Right cardiac atrium (tissue), 1 donor: ENCODE results near the genes DNMT1, RAVER1 and DNM2.

- PRO-cap = no peak
Measured at GRCh38 chr19:10135130-10135984, 15.7 kb upstream of the EIF3G start.

GRCh38 chr19:10194589-10195386 lies at the start of gene DNMT1:
Gene DNMT1 (minus strand): TSS chr19:10194953.
- PRO-cap = bidirectional peak, plus-strand start at chr19:10194701, minus-strand start at chr19:10194682; unidirectional peak, minus-strand start at chr19:10194951; unidirectional peak, minus-strand start at chr19:10195102

DNA sequence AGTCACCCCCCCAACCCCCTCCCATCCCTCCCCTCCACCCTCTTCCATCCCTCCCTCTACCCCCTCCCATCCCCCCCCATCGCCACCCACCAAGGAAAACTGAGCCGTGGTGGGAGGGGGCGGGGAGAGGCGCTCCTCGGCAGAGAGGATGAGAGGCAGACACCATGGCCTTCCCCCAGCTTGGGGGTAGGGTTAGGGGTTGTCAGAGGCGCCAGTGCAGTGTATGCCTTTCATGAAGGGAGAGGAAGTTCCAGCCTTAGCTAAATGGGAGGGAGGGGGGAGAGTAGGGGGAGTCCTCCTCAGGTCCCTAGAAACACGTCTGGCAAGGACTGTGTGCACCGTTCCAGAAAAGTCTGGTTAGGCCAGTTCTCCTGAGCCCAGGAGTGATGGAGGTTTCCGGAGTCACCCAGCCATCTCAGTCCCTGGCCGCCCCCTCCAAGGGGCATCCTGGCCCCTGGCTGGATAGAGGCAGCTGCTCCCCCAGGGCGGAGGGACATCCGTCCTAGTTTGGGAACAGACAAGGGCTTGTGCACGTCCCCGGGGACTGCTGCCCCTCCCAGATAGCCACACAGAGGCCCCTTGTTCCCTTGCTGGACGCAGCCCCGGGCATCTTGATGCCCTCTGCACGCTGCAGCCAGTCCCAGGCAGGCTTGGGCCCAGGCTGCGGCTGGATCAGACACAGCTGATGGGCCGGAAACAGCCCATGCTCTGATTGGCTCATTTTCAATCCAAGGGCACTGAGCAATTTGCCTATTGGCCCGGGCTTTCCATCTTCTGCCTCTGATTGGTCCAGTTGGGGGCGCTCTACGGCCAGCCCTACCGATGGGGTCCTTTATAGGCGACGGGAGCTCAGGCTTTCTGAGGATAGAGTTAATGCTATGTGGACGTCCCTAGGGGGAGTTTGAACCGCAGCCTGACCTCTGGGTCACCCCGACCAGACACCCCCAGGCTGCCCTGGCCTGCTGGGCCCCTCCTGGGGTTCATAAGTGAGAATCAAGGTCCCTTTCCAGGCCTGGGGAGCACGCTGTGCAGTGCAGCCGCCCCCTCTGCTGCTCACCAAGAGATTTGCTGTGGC lies 3.9 kb downstream of the S1PR2 start:
- PRO-cap = no peak

GRCh38 chr19:10282792-10283756 lies 3.7 kb upstream of the ICAM4 start:
- PRO-cap = no peak

GRCh38 chr19:10318145-10318438 lies 2.3 kb upstream of the FDX2 start:
- PRO-cap = no peak

GRCh38 chr19:10332955-10334003 lies at the start of gene RAVER1:
Gene RAVER1 (minus strand): TSS chr19:10333529.
- PRO-cap = bidirectional peak, plus-strand start at chr19:10333295, minus-strand start at chr19:10333133; bidirectional peak, plus-strand start at chr19:10333693, minus-strand start at chr19:10333529

- PRO-cap = unidirectional peak, plus-strand start at chr19:10479179
Measured at GRCh38 chr19:10478321-10479585, 24.4 kb downstream of the KEAP1 start.

- PRO-cap = no peak
Measured at GRCh38 chr19:10683601-10683931, 17.7 kb upstream of the QTRT1 start.

GRCh38 chr19:10717828-10718905 lies at the start of gene DNM2:
Gene DNM2 (plus strand): TSS chr19:10718079.
- PRO-cap = unidirectional peak, plus-strand start at chr19:10717974; unidirectional peak, plus-strand start at chr19:10718079; bidirectional peak, plus-strand start at chr19:10718530, minus-strand start at chr19:10718468

- PRO-cap = no peak
Measured at GRCh38 chr19:10747144-10747688, 29.3 kb downstream of the DNM2 start.

DNA sequence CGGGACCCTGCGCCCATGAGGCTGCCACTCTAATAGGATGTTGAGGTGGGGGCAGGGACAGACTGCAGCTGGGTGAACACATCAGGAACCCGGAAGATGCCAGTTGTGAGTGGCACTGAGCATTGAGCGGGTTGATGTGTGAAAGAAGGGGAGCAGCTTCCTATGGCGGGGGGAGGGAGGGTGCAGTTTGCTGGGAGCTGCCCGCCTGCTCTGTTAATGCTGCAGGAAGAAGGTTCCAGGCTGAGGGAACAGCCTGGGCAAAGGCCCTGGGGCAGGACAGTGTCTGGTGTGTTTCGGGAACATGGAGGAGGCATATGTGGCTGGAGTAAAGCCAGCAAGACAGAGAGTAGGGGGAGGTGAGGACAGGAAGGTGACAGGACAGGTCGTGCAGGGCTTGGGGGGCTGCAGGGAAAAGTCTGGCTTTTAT lies 29.8 kb downstream of the DNM2 start:
- PRO-cap = no peak

- PRO-cap = no peak
Measured at GRCh38 chr19:10757840-10758154, 39.9 kb downstream of the DNM2 start.

DNA sequence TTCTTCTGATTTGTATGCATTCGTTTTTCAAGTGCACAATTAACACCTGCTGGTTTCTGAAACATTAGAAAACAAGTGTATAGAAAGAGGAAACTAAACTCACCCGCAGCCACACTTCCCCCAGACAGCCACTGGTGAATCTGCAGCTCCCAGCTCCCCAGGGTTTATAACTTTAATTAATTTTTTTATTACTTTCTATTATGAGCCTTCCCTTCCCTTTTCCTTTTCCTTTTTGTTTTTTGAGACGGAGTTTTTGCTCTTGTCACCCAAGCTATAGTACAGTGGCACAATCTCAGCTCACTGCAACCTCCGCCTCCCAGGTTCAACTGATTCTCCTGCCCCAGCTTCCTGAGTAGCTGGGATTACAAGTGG lies 58.7 kb downstream of the TMED1 start:
- PRO-cap = no peak

DNA sequence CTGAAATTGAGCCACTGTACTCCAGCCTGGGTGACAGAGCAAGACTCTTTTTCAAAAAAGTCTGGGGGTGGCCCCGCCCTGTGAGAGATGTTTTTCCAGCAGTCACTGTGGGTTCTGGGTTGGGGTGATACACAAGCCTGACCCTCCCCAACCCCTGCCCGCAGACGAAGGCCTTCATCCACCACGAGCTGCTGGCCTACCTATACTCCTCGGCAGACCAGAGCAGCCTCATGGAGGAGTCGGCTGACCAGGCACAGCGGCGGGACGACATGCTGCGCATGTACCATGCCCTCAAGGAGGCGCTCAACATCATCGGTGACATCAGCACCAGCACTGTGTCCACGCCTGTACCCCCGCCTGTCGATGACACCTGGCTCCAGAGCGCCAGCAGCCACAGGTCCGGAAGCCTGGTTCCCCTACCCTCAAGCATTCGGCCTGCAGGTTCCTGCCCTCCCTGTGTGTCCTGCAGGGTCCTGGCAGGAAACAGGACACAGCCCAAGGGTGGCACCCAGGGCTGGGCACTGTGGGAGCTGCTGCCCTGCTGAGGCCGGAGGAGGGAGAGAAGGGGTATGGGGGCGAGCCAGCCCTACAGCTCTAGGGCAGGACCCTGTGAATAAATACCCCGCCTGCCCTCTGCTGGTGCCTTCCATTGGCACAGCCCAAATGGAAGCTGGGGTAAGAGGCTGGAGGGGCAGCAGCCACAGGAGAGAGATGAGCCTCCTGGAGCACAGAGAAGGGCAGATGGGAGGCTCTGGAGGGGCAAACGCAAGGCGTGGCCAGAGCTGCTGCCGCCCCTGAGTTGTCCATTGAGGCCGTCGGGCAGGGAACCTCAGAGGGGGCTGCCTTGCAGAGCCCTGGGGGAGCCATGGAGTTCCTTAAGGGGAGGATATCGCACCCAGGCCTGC lies 6.9 kb downstream of the TMED1 start:
- PRO-cap = no peak

- PRO-cap = no peak
Measured at GRCh38 chr19:10862974-10863616, 8.3 kb upstream of the CARM1 start.

DNA sequence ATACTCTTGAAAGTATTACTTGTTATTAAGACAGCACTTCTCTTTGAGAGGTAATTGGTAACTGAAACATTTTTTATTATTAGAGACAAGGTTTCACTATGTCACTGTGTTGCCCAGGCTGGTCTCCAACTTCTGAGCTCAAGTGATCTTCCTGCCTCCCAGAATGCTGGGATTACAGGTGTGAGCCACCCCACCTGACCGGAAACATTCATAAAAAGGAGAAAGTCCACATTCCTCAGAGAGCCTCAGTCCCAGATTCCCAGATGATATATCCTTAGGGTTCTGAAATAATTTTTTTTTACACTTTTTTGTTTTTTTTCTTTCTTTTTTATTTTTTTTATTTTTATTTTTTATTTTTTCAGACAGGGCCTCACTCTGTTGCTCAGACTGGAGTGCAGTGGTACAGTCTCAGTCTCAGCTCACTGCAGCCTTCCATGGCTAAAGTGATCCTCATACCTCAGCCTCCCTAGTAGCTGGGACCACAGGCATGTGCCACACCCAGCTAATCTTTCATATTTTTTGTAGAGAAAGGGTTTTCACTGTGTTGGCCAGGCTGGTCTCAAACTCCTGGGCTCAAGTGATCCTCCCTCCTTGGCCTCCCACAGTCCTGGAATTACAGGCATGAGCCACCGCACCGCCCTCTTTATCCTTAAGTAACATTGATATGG lies 2.8 kb downstream of the CARM1 start:
- PRO-cap = no peak

GRCh38 chr19:10907925-10908536 lies 20.4 kb downstream of the YIPF2 start:
- PRO-cap = no peak

DNA sequence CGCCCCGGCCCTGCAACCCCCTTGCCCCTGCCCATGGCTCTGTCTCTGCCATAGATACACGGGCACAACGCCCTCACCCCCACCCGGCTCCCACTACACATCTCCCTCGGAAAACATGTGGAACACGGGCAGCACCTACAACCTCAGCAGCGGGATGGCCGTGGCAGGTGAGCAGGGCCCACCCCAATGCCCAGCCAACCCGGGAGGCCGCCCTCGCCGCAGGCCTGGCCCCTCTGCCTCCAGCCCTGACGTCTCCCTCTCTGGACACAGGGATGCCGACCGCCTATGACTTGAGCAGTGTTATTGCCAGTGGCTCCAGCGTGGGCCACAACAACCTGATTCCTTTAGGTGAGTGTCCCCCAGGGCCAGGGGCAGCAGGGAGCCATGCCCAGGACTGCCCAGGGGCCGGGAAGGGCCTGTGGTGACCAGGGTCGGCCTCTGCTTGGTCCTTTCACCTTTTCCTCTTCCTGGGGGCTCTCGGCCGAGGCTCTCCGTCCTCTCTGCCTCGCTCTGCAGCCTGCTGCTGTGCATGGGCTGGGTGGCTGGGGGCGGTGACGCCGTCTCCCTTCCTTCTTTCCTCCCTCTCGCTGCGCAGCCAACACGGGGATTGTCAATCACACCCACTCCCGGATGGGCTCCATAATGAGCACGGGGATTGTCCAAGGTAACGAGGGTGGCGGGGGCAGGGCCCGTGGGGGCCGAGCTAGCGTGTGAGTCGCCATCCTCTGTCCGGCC lies 7.5 kb downstream of the YIPF2 start:
- PRO-cap = no peak

GRCh38 chr19:10922331-10922906 lies 6.0 kb downstream of the YIPF2 start:
- PRO-cap = bidirectional peak, plus-strand start at chr19:10922487, minus-strand start at chr19:10922420

DNA sequence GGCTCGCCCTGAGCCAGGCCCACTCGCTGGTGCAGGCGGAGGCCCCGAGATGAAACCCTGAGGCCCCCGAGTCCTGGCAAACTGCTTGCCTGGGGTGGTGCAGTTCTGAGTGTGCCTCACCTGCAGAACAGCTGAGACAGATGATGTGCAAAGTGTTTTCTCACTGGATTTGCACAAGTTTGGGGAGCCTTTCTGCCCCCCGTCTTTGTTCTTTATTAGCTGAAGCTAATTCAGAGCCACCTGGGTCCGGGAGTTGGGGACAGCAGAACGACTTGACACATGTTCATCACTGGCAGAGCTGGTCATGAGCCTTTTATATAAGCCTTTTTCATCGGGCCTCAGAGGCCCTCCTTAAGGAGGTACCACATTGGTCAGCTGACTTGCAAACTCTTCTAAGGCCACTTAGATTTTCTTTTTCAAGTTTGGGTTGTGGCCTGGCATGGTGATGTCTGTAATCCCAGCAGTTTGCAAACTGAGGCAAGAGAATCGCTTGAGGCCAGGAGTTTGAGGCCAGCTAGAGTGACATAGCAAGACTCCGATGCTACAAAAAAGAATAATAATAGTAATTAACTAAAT lies 1.1 kb downstream of the TIMM29 start:
- PRO-cap = no peak